ENCODE measurements around a stretch of chr21.

GRCh38 chr21:41257402-41258136 lies 59.0 kb upstream of the FAM3B start:
- PRO-cap, result no peak

GRCh38 chr21:41304000-41304502 lies 12.6 kb upstream of the FAM3B start:
- PRO-cap, result no peak

GRCh38 chr21:41364523-41364978 lies 2.7 kb downstream of the MX2 start:
- PRO-cap, result no peak

- PRO-cap, result no peak
Observed at GRCh38 chr21:41526695-41527231, 18.8 kb upstream of the TMPRSS2 start.

- PRO-cap, result no peak
Observed at GRCh38 chr21:41560731-41561257, 52.8 kb upstream of the TMPRSS2 start.

- PRO-cap, result no peak
Observed at GRCh38 chr21:41574297-41574763, 66.4 kb upstream of the TMPRSS2 start.

GRCh38 chr21:41593892-41594350 lies 86.0 kb upstream of the TMPRSS2 start:
- PRO-cap, result no peak

- PRO-cap, result no peak
Observed at GRCh38 chr21:41641647-41642403, 125.0 kb downstream of the RIPK4 start.

DNA sequence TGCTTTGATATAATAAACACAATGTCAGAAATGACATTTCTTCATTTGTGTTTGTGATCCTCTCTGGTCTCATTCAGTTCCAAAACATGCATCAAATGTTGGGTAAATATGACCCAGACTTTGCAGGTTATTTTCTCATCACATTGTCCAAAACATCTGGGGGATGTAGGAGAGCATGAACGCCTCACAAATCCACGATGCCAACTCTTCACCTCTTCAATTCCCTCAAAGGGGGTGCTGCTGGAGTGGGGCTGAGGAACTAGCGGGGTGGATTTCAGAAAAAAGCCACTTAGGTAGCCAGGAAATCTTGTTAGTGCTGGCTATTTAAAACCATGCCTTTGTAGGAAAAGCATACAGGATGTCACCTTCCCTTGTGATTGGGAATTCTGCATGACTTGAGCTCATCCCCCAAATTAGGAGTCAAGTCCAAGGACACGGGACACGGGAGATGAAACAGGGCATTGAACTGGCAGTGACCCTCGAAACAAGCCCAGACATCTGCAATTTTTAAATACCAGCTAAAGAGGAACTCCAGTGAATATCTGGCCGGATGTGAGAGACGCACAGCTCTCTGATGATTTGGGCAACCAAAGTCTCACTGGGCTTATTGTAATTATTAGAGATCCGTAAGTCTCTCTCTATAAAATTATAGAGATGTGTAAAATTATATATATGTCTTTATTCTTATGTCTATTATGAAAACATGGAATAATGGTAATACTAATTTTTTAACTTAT lies 32.9 kb downstream of the C2CD2 start:
- PRO-cap, result no peak

GRCh38 chr21:41952710-41953270 lies 1.0 kb downstream of the C2CD2 start:
- PRO-cap, result unidirectional peak, plus-strand start at chr21:41952824

GRCh38 chr21:42171439-42171725 lies 47.6 kb upstream of the ABCG1 start:
- PRO-cap, result no peak

DNA sequence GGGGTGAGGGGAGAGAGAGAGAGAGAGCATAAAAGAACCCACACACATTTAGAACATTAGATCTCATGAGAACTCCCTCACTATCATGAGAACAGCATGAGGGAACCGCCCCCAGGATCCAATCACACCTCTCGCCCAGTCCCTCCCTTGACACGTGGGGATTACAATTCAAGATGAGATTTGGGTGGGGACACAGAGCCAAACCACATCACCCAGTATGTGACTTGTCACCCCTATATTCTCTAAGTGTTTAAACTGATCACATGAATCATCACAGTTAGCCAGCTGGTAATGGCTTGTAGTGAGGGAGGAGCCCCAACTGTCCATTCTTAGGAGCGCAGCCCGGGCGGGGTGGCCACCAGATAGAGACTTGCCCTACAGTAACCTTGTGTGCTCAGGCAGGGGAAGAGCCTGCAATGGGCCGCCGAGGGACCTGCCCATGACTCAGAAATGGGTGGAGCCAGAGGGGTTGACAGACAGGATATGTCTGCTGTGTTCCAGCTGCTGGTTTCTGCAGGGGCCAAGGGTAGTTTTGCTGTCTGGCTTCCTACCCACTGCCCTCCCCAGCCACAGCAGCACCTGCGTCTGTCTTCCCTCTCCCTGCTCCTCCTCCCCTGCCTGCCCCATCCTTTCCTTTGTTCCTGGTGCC lies 9.0 kb downstream of the ABCG1 start:
- PRO-cap, result no peak

DNA sequence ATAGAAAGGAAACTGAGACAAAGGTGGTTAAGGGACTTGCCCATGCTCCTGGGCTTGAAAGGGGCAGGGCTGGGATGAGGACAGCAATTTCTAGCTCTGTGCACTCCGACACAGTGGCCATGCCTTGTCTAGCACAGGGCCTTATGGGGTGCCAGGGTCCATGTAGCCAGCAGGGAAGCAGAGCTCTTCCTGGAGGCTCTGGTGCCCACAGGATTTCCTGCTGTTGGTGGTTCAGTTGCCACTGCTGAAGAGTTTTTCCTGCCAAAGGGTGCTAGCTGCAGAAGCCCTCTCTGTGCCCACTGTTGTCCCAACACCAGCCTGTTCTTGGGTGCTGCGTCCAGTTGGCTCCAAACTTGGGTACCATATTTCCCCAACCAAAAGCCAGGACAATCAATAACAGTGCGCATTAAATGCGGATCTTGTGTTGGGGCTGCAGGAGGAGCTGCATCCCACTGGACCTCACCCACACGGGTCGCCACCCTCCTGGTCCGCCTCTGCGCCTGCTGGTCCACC lies 9.6 kb downstream of the ABCG1 start:
- PRO-cap, result no peak

GRCh38 chr21:42236585-42237117 lies 17.7 kb downstream of the ABCG1 start:
- PRO-cap, result no peak

DNA sequence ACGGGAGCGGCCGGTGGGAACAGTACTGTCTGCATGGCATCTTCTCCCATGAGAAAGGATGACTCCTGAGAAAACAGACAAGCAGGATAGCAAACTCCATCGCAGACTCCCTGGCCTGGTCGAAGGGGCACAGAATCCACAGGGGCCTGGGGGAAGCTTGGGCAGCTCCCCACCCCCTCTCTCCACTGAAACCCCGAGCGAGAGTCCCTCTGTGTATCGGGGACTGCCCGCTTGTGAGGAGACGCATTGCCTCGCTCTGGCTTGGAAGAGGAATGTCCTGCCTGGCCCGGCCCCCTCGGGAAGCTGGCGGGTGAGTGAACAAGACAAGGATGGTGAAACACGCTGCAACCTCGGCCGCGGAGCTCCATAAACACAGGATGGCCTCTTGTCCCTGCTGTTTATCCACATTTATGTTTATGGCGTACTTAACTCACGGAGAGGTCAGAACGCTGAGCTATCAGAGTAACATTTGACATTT lies 42.5 kb downstream of the ABCG1 start:
- PRO-cap, result no peak

DNA sequence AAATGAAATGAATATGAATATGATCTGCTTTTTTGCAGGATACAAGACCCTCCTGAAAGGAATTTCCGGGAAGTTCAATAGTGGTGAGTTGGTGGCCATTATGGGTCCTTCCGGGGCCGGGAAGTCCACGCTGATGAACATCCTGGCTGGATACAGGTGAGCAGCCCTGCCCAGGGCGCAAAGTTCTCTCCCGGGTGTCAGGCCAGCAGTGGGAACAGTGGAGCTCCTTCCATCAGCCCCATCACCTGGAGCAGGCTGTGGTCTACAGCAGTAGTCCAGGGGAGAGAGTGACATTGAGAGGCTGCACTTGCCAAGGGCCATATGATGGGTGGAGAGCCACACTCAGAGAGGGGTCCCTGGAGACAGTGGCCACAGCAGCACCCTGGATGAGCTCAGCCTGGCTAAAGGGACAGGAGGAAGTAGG lies 44.2 kb downstream of the TFF3 start:
- PRO-cap, result no peak

GRCh38 chr21:42276729-42277166 lies 38.5 kb downstream of the TFF3 start:
- PRO-cap, result no peak

DNA sequence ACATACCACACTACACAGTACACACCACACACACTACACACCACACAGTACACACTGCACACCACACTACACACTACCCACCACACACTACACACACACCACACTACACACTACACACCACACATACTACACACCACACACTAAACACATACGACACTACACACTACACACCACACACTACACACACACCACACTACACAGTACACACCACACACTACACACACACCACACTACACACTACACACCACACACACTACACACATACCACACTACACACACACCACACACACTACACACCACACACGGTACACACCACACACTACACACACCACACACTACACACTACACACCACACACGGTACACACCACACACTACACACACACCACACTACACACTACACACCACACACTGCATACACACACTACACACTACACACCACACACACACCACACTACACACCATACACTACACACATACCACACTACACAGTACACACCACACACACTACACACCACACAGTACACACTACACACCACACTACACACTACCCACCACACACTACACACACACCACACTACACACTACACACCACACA lies 22.3 kb downstream of the TFF3 start:
- PRO-cap, result no peak

GRCh38 chr21:42352359-42352719 lies 1.5 kb upstream of the TFF2 start:
- PRO-cap, result no peak

DNA sequence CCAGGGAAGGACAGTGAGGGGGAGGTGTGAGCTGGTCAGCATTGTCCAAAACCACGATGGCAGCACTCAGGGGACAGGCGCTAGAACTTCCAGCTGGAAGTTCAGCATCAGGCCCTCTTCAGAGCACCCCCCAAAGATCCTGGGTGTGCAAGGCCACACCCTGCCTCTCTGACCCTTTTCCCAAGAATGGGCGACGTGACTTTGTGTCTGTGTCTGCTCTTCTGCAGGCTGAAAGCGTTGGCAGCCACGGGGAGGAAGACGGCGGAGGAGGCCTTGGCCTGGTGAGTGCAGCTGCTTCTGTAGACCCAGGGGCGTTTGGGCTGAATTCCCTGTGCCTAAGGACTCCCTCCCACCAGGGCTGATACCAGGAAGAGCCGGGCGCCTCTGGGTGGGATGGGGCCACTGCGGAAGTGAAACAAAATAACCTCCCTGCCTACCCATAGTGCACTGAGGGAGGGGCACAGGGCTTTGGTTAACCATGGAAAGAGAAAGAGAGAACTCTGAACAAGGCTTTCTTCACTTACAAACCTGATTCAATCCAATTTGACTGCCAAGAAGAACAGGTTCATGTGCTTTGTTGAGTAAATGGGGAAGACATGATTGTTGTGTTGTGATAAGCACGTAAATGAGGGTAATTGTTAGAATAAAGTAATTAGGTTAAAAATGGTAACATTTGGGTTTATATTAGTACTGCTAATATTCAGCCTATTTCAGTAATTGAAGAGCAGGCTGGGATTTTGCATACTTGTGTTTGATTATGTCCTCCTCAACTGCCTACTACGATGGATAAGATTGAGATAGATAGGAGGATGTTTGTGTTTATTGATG lies 2.6 kb downstream of the UBASH3A start:
- PRO-cap, result no peak

All from aorta (tissue), 1 donor.